Measurements from ENCODE around the genes ASDURF, MSTN and STAT1.

DNA sequence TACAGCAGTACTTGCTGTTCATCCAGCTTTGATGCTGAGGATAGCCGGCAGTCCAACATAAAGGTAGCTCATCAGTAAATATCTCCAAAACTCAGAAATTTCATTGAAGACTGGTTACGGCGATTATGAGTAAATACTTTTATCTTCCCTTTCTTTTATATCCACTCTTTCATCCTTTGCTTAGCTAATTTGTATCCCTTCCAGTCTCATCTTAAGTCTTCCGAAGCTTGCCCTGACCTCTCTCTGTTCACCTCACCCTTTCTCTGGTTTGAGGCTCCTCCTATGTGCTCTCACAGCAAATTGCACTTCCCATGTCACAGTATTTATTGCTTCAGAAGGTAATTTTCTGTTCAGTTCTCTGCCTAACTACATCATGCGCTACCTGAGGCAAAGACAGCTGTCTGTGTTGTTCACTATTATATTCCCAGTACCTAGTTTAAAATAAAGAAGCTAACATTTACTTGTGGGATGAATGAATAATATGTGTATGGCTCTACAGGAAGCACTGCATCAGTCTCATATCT is 32.1 kb upstream of the ASDURF start:
- PRO-cap, result no peak
- RAMPAGE, long total RNA, result no peak

- PRO-cap, result no peak
- RAMPAGE, long total RNA, result start-site peak on the plus strand at chr2:189661436-189661508, 1,333 and 1,205 reads in 2 replicates
Observed at GRCh38 chr2:189661121-189661915, at the start of gene ASDURF. ASDURF (plus strand) TSS chr2:189661459.

DNA sequence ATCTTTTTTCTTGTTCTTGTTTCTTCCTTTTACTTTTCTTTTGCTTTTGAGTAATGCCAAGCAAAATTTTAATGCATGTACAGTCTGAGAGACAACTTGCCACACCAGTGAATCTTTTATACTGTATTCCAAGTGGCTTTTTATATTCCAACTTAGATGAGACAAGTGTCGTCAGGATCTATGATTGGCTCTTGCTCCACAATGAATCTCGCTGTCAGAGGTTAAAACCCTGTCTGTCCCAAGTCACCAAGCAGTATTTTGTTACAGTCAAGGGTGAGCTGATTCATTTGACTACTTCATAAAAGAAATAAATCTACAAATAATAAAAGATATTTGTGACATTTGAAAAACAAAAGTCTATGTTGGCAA is at the start of gene MSTN:
TSS of gene MSTN (minus strand) at position 115 of the 369 bp plus-strand sequence.
- PRO-cap, result no peak
- RAMPAGE, long total RNA, result no peak

GRCh38 chr2:190352651-190353651 is 9.6 kb downstream of the INPP1 start:
- PRO-cap, result no peak
- RAMPAGE, long total RNA, result no peak

DNA sequence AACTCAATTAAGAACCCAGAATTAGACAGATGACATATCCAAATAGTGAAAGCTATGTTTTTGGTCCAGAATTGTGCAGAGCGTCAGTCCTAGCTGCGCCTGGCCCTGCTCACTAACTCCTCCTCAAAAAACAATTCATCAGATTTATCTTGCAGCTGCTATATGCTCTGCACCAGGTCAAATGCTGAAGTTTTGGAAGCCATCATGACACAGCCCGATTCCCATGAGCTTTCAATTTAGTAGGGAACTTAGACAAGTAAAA is 20.0 kb upstream of the NAB1 start:
- PRO-cap, result no peak
- RAMPAGE, long total RNA, result no peak

DNA sequence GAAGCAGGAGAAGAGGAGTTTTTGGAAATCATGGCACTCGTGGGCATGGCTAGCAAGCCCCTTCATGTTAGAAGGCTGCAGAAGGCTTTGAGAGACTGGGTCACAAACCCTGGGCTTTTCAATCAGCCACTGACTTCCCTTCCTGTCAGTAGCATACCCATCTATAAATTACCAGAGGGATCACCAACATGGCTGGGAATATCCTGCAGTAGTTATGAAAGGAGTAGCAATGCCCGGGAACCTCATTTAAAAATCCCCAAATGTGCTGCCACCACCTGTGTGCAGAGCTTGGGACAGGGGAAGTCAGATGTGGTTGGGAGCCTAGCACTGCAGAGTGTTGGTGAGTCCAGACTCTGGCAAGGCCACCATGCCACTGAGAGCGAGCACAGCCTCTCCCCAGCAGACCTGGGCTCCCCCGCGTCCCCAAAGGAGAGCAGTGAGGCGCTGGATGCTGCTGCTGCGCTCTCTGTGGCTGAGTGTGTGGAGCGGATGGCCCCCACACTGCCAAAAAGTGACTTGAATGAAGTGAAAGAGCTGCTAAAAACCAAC is 10.5 kb downstream of the NAB1 start:
- PRO-cap, result no peak
- RAMPAGE, long total RNA, result no peak

GRCh38 chr2:190760778-190761117 is 111.9 kb downstream of the NAB1 start:
- PRO-cap, result no peak
- RAMPAGE, long total RNA, result no peak

GRCh38 chr2:190882248-190882431 is 1.5 kb downstream of the GLS start:
- PRO-cap, result no peak
- RAMPAGE, long total RNA, result no peak

DNA sequence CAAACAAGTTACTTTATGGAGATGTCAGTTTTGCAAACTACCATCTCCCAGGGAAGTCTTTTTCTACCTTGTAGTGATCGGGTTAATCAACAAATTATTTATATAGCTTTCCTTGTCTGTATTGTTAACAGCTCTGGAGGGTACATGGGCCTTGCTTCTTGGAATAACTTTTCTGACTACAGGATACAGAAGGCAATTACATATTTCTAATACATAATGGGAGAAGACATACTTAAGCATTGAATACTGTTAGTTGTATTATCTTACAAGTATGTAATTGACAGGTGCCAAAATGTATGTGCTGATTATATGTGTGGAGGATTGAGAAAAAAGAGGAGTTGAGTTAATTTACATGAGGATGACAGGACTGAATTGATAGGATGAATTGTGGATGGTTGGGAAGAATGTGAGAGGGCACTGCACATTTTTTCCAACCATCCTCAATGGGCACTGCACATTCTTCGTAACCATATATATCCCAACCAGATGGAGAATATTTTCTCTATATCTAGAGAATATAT is 27.1 kb downstream of the GLS start:
- PRO-cap, result no peak
- RAMPAGE, long total RNA, result no peak

DNA sequence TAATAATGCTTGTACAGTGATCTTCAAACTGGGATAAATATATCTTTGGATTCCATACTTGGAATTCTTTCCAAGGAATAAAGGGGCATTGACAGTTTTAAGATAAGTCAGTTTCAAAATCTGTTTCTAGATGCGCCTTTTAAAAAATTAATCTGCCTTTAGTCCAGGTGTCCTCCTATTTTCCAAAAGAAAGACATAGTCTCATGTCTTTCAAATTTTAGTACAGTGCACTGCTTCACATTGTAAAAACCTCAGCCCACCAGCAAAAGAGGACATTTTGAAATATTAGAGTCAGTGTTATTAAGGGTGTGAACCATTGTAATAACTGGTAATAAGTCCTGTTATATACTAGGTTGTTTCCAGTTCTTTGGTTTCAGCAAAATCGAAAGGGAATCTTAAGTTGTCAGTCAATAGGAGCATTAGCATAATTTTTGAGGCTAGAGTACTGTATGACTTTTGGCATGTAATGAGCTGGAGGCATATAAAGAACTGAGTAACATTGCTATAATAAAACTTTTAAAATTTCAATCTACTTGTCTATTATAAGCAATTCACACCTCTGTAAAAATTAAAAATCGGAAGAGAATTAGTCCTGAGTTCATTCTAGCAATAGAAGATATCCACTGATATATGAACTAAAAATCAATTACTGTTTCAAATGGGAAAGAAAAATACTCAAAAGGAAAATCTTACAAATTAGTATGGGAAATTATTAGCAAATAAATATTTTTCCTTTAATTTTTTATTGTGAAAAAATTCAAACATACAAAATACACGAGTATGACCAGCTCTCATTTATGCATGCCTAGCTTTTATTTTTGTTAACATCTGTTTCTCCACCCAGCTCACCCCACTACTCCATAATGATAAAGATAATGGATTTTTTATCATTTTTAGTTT is 35.1 kb downstream of the GLS start:
- PRO-cap, result no peak
- RAMPAGE, long total RNA, result no peak

DNA sequence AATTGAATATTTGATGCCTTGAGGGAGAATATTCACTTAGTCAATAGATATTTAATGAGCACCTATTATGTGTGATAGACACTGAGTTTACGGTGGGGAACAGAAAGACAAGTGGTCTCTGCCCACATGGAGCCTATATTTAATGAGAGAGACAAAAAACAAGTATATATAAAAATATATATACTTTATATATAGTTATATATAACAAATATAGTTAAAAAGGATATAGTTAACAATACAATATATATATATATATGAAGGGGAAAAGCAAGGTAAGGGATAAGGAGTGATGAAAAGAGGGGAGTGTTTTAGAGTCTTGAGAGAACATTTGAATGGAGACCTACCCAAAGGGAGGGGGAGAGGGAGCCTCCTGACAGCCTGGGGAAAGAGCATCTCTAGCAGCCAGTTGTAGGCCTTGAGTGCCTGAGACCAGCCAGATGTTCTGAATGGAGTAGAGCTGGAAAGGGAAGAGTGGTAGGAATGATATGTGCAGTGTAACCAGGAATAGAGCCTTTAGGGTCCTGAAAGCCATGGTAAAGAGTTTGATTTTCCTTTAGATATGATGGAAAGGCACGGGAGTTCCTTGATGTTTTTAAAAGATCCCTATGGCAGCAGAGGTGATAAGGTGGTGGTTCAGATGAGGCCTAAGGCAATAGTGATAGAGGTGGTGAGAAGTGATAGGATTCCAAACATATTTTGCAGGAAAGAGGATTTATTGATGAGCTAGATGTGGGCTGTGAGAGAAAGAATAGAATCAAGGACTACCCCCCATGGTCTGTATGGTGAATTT is 64.0 kb downstream of the STAT1 start:
- PRO-cap, result no peak
- RAMPAGE, long total RNA, result no peak

DNA sequence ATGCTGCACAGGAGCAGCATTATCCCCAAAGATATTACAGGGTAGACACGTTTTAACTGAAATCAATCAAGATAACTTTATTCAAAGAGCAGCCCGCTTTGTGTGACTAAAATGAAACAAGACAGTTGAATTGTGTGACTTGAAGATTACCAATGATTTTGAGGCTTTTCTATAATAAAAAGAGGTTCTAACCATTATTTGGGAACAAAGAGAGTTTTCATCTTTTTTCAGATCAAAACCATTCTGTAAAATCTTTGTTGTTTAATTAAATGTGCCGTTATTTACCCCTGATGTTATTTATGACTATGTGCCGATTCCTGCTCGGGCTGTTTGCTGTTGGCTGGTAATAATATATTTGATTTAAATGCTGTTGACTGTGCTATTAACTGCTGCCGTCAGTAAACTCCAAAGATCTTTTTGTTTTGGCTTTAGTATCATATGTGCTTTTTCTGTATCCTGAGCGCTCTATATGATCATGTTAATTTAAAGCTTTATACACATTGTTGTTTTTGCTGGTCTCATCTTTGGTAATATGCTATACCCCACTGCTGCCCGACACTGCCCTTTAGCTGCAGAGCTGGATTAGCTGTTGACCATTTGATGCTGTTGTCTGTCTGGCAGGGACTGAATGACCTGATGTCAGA is 49.1 kb downstream of the STAT1 start:
- PRO-cap, result no peak
- RAMPAGE, long total RNA, result no peak

DNA sequence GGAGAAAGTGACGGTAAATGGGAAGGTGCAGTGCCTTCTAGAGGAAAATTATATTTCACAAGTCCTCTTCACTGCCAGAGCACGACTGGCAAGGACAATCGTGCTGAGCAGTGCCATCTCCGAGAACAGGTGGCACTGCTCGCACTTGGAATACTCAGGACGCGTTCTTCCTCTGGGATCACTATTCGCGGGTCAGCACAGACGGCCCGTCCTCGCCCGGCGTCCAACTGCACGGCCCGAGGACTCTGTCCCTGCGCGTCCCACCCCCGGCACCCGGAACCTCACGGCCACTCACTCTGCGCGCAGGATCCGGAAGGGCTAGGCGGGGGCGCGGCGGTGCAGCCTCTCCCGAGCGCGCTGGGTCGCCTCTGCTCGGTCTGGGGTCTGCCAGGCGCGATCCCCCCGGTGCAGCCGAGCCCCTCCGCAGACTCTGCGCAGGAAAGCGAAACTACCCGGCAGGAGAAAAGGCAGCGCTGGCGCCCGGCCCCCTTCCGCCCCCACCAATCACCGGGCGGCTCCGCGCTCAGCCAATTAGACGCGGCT is at the start of gene STAT1:
TSS of gene STAT1 (minus strand) at position 449 of the 543 bp plus-strand sequence.
- PRO-cap, result unidirectional peak, minus-strand start at position 436 of the sequence
- RAMPAGE, long total RNA, result start-site peak on the minus strand centred at position 437 of the sequence, 12 bp wide, 239 and 245 reads in 2 replicates

DNA sequence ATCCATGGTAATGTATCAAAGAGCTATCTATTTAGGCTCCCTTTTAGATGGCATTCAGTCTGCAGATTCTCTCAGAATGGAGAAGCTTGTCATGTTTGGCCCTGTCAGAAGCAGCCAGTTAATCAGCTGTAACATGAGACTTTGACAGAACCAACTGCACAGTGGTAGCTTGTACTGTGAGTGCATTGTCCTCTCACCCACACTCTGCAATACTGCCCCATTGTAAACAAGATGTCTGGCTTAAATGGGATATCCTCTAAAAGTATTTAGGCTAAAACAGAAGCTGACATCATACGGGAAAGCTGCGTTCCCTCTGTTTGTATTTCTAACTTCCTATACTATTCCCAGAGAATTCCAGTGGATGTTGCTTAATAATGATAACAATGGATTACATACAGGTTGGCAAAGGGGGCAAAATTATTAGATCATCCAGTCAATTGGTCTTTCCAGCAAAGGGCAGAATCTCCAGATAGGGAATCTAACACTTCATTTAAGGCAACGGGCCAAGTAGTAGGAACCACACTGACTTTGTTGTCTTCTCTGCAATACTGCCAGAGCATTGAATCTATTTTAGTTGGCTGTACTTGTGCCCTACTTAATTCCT is 15.4 kb upstream of the STAT4 start:
- PRO-cap, result no peak
- RAMPAGE, long total RNA, result no peak

DNA sequence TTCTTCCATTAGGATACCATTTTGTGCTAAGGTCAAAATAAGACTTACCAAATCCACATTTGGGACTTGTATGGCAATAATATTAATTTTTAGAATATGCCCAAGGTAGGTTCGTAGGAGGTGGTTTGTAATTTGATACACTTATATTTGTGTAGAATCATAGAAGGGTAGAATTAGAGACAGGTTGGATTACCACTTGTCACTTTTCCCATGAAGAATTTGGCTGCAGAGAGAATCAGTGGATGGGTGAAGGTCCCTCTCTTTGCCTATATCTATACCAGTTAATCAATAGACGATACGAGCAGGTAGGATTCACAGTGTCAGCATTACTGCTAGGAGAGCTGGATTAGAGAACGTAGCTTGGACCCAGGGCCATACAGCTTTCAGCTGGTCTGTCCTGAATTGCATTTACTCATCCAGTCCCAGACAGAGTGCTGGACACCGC is 145.4 kb downstream of the MYO1B start:
- PRO-cap, result no peak
- RAMPAGE, long total RNA, result no peak

GRCh38 chr2:191415265-191416408 is 170.4 kb downstream of the MYO1B start:
- PRO-cap, result no peak
- RAMPAGE, long total RNA, result no peak

DNA sequence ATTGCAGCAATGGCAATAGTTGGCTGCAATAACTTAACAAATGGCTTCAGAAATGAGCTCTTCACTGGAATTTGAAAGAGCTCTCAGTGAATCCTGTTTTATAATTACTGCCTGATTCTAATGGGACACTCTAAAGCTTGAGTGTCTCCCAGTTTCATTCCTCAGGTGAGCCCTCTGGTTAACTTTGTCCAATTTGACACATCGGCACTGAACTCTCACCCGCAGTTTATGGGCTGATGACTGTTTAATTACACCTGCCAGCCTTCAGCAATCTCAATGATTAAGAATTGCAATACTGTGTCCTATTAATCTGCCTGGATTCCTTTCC is 110.8 kb upstream of the NABP1 start:
- PRO-cap, result no peak
- RAMPAGE, long total RNA, result no peak

DNA sequence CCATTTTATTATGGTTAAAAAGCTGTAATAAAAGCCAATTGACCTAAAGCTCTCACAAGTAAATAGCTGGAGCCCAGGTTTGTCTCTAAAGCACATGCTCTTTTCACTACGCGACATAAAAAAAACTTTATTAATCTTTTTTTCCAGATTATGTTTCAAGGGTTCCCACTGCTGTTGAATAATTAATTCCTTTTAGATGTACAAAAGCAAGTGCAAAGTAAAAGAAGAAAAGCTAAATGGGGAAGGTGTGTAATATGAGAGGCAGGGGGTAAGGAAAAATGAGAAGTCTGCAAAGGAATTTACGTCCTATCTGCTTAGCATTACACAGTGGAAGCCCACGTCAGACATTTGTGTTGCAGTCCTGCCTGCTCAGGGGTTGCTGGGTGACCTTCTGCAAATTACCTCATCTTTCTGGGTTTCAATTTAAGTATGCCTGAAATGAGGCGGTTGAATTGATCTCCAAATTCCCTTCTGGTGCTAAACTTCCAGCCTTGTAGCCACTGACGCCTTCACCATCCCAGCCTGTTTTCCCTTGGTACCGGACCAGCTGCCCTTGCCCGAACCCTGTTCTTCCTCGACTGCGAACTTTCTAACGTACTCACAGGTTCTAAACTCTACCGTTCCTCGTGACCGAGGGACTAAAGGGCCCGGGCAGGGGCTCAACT is 691 bp upstream of the NABP1 start:
- PRO-cap, result no peak
- RAMPAGE, long total RNA, result no peak

DNA sequence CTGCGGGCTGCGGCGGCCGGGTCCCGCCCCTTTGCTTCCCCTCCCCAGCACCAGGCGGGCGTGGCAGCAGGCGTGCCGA is 105 bp upstream of the NABP1 start:
- PRO-cap, result no peak
- RAMPAGE, long total RNA, result no peak

GRCh38 chr2:191683989-191684459 is 6.1 kb downstream of the NABP1 start:
- PRO-cap, result no peak
- RAMPAGE, long total RNA, result no peak